ENCODE measurements around a stretch of chr12.

DNA sequence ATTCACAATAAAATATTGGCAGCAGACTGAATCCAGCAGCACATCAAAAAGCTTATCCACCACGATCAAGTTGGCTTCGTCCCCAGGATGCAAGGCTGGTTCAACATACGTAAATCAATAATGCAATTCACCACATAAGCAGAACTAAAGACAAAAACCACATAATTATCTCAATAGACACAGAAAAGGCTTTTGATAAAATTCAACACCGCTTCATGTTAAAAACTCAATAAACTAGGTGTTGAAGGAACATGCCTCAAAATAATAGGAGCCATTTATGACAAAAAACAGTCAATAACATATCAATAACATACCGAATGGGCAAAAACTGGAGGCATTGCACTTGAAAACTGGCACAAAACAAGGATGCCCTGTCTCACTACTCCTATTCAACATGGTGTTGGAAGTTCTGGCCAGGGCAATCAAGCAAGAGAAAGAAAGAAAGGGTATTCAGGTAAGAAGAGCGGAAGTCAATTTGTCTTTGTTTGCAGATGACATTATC is 119.0 kb downstream of the TMEM117 start:
- PRO-cap, result no peak

DNA sequence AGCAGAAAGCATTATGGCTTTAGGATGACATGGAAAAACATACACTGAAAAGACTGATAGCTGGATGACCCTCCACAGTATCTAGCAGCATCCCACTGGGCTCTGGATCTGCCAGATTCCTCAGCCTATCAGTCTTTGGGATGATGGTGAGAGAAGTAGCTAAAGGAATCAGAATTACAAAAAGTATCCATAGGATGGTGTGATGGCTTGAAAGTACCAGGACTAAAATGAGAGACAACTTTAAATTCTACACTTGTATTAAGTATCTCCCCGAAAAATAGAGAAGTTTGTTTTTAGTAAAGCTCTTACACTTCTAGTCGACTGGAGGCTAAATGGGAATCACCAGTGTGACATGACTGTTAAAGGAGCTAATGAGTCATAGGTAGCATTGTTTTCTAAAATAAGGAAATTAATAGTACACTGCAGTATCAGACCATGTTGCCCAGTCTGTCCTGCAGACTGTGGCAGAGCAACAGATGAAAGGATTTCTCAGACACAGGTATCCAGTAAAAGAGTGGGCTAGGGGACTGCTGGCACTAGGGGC is 140.0 kb downstream of the TMEM117 start:
- PRO-cap, result no peak

GRCh38 chr12:44948498-44949162 is 72.5 kb upstream of the NELL2 start:
- PRO-cap, result no peak

DNA sequence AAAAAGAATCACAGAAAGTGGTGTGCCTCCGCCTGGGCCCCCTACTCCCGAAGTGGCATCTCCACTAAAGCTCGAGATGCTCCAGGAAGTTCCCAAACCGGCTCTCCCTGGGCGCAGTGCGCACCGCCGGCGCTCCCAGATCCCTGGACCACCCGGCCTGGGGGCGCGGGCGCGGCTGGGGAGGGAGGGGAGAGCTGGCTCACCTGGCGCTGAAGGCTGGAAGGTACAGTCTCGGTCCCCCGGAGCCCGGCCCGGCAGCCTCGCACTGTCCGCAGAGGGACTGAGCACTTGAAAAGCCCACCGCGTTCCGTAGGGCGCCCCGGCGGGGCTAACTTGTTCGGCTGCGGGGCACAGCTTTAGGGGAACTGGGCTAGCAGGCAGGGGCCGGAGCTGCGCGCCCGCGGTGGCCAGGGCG is 570 bp downstream of the DBX2 start:
- PRO-cap, result no peak

- PRO-cap, result no peak
Observed at GRCh38 chr12:45219457-45220035, 3.7 kb downstream of the ANO6 start.

- PRO-cap, result no peak
Observed at GRCh38 chr12:45235089-45235726, 19.3 kb downstream of the ANO6 start.

DNA sequence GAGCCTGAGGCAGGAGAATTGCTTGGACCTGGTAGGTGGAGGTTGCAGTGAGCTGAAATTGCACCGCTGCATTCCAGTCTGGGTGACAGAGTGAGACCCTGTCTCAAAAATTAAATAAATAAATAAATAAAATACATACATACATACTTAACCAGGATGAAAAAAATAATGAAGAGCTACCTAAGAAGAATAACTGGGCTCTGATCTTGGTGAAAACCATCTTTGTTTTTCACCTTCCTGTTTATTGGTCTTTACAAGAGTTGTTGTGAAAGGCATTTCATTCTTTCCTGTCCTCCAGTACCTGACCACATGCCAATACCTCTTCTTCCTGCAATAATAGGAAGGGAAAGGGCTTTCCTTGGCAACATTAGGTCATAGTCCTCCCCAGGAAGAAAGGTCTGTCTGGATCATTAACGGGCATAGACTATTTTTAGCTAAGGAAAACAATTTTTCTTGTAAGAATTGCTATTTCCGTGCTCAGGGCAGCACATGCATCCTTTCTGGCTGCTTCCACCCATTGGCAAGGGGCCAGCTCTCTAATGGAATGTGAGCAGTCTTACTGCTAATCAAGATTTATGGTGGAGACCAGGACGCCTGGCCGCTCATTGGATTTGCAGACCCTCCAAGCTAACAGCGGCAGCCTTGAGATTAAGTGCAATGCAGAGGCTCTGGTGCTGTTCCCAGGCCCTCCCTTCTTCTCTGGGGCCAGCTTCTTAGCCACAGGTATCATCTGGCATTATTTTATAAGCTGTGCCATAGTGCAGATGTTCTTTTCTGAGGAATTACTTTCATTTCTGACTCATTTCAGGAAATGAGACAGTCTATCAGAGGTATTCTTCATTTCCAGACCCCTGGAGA is 52.7 kb downstream of the ANO6 start:
- PRO-cap, result no peak

- PRO-cap, result no peak
Observed at GRCh38 chr12:45281918-45282405, 66.1 kb downstream of the ANO6 start.

GRCh38 chr12:45292349-45293284 is 76.7 kb downstream of the ANO6 start:
- PRO-cap, result no peak

DNA sequence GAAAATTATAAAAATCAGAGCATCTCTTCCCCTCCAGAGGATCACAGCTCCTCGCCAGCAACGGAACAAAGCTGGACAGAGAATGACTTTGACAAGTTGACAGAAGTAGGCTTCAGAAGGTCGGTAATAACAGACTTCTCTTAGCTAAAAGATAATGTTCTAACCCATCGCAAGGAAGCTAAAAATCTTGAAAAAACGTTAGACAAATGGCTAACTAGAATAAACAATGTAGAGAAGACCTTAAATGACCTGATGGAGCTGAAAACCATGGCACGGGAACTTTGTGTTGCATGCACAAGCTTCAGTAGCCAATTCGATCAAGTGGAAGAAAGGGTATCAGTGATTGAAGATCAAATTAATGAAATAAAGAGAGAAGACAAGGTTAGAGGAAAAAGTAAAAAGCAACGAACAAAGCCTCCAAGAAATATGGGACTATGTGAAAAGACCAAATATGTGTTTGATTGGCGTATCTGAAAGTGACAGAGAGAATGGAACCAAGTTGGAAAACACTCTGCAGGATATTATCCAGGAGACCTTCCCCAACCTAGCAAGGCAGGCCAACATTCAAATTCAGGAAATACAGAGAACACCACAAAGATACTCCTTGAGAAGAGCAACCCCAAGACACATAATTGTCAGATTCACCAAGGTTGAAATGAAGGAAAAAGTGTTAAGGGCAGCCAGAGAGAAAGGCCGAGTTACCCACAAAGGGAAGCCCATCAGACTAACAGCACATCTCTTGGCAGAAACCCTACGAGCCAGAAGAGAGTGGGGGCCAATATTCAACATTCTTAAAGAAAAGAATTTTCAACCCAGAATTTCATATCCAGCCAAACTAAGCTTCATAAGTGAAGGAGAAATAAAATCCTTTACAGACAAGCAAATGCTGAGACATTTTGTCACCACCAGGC is 177.3 kb downstream of the ANO6 start:
- PRO-cap, result no peak

DNA sequence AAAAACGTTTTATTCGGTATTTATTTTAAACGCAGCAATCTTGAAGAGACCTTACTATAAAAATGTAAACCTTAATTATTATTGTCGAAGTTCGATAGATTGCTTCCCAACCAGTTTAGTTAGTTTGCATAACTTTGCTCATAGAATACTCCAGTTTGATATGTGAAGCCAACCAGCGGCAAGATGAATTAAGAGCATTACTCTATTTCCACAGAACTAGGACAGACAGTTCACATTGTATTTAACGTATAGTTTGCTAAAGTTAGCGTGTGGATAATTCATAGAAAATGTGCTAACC is 1.3 kb upstream of the ARID2 start:
- PRO-cap, result no peak

- PRO-cap, result no peak
Observed at GRCh38 chr12:45850204-45851170, 121.0 kb downstream of the ARID2 start.

- PRO-cap, result bidirectional peak, plus-strand start at chr12:46072402, minus-strand start at chr12:46072378
Observed at GRCh38 chr12:46072017-46072531, 81.7 kb upstream of the SCAF11 start.

- PRO-cap, result bidirectional peak, plus-strand start at chr12:46216471, minus-strand start at chr12:46216342
Observed at GRCh38 chr12:46216130-46216591, 52.7 kb downstream of the SLC38A1 start.

DNA sequence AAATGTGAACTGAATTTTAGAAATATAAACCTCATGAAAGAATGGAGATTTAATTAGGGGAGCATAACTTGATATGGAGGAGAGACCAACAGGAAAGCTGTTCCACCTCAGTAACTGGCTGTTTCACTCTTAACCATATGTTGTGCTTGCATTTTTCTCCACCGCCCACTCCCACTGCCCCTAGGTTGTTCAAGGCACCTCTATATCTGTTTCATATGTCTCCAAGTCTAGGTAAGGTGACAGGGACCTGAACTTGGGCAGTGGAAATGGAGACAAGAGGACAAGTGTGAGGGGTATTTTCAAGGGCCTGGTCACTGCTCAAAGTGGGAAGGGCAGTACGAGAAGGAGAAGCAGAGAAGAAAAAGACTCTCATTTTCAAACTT is 3.2 kb downstream of the SLC38A1 start:
- PRO-cap, result no peak

GRCh38 chr12:46267635-46267905 is 1.3 kb downstream of the SLC38A1 start:
- PRO-cap, result bidirectional peak, plus-strand start at chr12:46267956, minus-strand start at chr12:46267868

- PRO-cap, result bidirectional peak, plus-strand start at chr12:46269440, minus-strand start at chr12:46269370
Observed at GRCh38 chr12:46269278-46269563, 378 bp upstream of the SLC38A1 start.

DNA sequence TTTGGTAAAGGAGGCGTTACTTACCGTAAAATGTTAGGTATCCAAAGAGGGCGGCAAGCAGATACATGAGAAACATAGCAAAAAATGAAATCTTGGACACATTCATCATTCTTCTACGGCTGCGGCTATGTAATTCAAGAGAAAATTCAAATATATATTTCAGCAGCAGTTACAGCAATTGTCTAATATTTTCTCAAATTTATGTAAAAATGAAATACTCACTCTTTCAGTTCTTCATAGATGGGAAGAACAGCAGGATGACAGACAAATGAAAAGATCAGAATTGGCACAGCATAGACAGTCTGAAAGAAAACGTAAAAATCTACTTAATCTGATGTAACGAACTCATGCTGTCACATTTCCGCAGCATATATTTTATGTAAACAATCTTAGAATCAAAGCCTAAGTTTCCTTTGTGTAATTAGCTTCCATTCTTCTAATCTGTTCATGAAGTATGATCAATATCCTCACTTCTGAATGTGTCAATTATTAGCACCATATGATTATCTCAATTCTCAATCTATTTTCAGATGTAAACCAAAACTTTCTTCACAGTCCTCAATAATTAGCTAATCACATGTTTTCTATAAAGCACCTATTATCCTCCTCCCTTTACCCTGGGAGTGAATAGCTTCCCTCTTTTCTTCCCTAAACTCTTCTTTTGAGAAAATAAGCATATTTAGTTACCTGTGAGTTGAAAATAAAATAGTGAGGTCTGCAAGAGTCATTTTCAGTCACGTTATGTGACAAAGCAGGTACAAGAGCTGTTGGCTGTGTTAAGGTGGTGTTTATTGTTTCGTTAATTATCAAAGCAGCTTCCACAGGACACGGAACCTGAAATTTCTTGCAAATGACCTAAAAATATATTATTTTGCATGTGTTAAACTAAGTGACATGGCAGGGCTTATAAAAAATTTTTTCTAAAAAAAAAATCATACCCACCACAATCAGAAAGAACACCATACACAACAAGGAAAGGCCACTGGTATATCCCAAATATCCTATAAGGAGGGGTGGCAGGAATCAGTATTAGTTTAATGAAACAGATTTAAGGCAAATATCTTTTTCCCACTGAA is 8.5 kb downstream of the SLC38A2 start:
- PRO-cap, result no peak

GRCh38 chr12:46369082-46369971 is 3.2 kb downstream of the SLC38A2 start:
- PRO-cap, result no peak

- PRO-cap, result no peak
Observed at GRCh38 chr12:46369972-46370148, 2.7 kb downstream of the SLC38A2 start.

All from SUDHL5 (cell line).